Right atrium auricular region (tissue), 2 donors: ENCODE measurements around a stretch of chr7.

DNA sequence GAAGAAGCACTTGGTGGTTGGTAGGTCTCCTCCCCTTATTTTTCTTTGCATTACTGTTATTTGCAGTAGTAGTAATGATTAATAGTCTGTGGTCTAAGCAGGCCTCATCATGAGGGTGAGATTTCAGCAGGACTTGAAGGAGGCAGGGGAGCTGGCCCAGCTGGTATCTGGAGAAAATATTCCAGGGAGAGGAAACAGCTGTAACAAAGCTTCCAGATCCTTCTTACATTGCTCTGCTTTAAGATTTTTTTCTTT is 31.0 kb upstream of the RHEB start:
- PRO-cap, result no peak
- RAMPAGE, long total RNA, 2 experiments, result no peak in any of the 2 experiments

- PRO-cap, result bidirectional peak, plus-strand start at chr7:151629020, minus-strand start at chr7:151628927
- RAMPAGE, long total RNA, 2 experiments, result no peak in any of the 2 experiments
Measured at GRCh38 chr7:151628715-151629216, 109.1 kb upstream of the RHEB start.

- PRO-cap, result bidirectional peak, plus-strand start at chr7:151632577, minus-strand start at chr7:151632205
- RAMPAGE, long total RNA, 2 experiments, result start-site peak on the minus strand in 2 of 2 experiments, at chr7:151632093-151632230 at its widest, 841 to 1,846 reads per replicate
Measured at GRCh38 chr7:151632054-151632689, 112.5 kb upstream of the RHEB start.

- PRO-cap, result no peak
- RAMPAGE, long total RNA, 2 experiments, result no peak in any of the 2 experiments
Measured at GRCh38 chr7:151669110-151670119, 149.7 kb upstream of the RHEB start.

DNA sequence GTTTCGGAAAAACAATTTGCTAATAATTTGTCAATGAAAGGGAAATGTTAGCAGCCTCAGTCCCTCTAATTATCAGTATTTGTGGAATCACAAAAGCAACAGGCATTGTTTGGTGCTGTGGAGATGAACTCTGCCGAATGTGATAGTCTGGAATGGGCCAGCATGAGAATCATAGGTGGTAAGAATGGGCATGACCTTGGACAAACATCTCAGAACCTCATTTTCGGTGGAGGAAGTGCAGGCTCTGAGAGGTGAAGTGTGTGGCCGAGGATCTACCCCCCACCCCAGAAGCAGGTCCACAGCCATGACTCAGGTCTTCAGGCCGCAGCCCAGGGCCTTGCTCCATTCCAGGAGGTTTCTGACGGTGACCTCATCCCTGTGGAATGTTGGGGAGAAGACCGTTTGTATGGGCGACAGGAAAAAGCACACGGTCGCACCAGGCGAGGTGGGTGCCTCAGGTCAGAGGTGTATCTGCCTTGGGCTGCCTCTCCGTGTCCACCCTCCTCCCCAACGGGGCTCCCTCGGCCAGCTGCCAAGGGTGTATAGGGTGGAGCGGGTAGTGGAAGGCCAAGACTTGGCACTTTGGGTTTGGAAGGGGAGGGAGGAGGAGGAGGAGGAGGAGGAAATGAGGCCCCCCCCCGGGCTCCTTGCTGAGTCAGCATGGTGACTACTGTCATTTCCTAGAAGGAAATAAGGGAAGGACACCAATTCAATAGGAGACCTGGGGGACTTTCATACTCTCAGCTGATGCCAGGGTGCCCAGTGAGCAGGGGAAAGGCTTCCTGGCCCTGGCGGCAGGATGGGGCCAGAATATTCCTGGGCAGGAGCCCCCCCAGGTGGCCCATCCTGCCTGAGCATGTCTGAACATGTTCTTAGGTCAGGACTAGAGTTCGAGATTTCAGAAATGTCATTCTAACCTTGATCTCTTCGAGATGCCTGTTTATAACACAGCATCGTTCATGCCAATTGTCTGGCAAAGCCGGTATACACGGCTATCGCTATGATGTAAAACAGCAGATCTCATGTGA is 168.0 kb upstream of the RHEB start:
- PRO-cap, result bidirectional peak, plus-strand start at position 405 of the sequence, minus-strand start at position 258 of the sequence; bidirectional peak, plus-strand start at position 707 of the sequence, minus-strand start at position 512 of the sequence
- RAMPAGE, long total RNA, 2 experiments, result no peak in any of the 2 experiments

DNA sequence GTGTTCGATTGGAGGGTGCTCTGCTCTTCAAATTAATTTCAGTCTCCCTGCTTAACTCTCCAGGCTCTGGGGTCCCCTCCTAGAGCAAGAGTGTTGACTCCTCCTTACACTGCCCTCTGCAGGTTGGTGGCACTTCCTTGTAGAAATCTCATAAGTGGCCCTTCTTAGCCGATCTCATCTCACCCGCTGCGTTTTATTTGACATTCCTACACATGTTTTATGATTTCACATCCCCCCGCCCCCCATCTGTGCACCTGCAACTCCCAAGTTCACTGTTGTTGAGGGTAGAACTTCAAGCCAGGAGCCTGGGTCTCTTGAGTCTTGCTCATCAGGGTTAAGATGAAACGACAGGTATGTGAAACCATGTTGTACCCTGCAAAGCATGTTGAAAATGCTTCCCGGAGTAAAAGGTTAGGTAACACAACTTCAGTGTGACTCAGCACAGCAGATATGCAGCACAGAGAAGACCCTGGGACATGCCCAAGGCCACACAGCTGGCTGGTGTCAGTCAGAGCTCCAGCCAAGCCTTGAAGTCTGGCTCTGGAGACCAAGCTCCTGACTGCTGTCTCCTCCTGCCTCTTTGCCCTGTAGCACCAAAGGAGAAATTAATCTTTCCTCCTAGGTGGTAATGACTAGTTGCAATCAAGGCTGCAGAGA is 171.1 kb downstream of the PRKAG2 start:
- PRO-cap, result no peak
- RAMPAGE, long total RNA, 2 experiments, result no peak in any of the 2 experiments

DNA sequence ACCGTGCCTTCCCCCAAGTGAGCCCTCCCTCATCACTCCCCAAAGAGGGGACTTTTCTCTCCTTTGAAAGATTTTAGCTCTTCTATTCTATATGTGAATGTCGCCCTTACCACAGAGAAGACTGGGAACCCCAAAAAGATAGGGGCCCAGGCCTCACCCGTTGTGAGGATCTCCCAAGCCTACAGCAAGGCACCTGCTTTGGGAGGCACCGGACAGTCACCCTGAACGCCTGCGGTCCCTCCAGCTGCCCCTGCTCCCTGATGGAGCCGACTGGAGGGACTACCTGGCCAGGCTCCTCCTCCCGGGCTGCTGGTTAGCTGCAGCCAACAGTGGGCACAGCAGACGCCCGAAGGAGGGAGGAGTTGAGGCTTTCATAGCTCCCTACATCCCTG is 137.0 kb downstream of the PRKAG2 start:
- PRO-cap, result unidirectional peak, minus-strand start at position 272 of the sequence
- RAMPAGE, long total RNA, 2 experiments, result no peak in any of the 2 experiments

- PRO-cap, result unidirectional peak, plus-strand start at chr7:151745870
- RAMPAGE, long total RNA, 2 experiments, result no peak in any of the 2 experiments
Measured at GRCh38 chr7:151744905-151746194, 131.6 kb downstream of the PRKAG2 start.

DNA sequence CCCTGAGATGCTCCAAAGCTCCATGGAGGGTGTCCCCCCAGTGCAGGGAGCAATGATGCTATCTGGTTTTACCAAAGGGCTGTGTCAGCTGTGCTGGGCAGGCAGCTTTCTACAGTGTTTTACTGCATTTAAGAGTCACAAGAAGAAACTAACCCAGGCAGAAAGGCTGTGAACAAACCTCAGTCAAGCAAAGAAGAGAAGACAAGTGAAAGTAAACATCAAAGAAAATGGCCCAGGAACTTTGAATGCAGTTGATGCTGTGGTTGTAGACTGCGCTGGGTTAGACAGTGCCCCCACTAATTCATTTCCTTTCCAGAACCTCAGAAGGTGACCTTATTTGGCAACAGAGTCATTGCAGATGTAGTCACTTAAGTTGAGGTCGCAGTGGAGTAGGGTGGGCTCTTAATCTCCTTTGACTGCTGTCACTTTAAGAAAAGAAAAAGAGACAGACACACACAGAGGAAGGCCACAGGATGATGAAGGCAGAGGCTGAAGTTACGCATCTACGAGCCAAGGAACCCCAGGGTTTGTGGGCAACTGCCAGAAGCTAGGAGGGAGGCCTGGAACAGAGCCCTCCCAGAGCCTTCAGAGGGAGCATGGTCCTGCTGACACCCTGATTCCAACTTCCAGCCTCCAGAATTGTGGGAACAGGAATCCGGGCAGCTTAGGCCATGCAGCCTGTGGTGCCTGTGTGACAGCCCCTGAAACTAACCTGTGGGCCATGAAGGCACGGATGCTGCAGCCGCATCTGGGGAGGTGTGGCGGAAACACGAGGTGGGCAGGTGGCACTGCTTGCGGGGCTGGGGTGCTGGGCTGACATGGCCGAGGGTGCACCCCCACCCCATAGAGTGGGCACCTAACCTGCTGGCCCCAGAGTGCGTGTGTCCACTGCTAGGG is 107.7 kb downstream of the PRKAG2 start:
- PRO-cap, result no peak
- RAMPAGE, long total RNA, 2 experiments, result no peak in any of the 2 experiments

DNA sequence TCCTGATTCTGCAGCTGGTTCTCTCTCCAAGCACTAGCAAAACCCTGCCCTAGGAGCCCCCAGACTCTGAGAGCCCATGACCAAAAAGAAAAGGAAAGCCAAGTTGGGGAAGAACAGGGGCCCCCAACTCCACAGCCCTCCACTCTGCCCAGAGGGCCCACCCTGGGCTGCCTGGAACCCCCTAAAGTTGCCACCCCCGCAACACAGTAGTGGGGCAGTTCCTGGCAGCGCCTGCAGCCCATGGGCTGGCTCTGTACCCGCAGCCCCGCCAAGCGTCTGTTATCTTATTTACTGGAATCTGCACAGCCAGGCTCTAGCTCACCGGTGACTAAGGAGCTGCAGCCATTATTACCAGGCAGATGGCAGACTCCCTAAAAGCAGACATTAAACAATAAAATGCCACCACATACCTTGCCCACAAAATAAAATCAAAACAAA is 66.5 kb downstream of the PRKAG2 start:
- PRO-cap, result no peak
- RAMPAGE, long total RNA, 2 experiments, result no peak in any of the 2 experiments

GRCh38 chr7:151866633-151867095 is 10.3 kb downstream of the PRKAG2 start:
- PRO-cap, result no peak
- RAMPAGE, long total RNA, 2 experiments, result no peak in any of the 2 experiments

DNA sequence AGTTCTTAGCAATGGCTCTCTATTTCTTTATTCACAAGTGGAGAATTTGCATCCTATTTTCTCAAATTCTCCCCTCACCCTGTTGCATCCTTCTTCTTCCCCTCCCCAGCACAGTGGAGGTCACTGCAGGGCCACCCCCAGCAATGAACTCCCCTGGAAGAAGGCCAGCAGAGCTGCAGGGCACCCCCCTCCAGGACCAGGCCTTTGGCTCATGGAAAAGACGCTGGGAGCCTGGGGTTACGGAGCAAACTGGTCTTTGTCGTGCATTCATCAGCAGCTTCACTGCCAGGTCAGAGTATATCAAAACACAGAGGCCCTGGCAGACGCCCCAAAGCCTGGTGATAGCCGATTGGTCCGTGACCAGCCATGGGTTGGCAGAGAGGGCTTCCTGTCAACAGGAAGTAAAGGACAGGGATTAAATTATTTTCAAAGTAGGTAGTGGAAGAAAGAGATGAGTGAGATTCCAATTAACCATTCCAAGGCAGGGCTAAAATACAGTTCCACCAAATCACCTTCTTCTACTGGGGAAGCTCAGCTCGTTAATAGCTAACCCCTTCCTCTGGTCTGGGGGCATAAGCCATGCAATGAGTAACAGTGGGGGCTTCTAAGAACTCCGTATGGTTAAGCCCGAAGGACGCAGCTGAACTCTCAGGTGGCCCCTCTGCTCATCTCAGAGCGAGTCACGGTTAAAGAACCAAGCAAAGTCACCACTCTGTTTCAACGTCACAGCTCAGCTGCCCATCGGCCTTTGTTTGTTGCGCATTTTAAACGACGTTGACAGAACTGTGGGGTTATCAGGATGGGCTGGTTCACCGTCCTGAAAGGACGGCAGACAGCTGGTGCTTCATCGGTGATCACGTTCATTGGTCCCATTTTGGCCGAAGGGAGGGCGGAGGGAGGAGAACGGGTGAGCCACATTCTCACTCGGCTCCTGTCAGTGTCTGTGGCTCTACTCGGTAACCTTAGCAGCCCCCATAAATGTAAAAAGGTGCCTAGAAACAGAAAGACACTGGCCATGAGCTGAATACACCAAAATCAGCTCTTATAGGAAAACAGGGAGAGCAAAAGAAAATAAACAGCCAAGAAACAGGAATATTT is 8.8 kb downstream of the PRKAG2 start:
- PRO-cap, result bidirectional peak, plus-strand start at position 780 of the sequence, minus-strand start at position 681 of the sequence
- RAMPAGE, long total RNA, 2 experiments, result no peak in any of the 2 experiments

DNA sequence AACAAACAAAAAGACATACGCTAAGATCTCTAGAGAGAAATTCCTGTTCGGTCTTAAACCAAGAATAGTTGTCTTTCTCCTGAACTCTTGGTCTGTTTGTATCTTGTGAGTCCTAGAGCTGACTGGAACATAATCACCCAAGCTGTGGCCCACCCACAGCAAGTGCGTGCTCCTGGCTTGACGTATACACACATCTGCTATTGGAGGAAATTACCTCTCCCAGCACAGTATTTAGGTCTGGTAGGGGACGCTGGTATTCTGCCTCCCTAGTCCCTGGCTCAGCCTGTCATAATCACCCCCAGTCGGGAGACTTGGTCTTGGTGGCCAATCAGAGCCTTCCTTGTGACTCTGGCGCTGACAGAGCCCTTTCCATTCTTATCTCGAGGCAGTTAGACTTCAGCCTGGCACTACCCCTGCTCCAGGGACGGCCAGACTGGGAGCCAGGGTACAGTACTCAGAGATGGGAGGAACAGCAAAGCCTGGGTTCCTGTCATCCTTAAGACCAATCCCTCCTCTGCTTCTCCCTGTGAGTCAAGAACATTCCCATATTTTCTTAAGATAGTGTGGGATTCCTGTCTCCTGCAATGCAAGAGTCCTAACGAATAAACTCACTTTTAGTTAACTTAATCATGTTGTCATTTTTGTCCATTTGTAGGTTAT is 14.3 kb upstream of the PRKAG2 start:
- PRO-cap, result no peak
- RAMPAGE, long total RNA, 2 experiments, result no peak in any of the 2 experiments

DNA sequence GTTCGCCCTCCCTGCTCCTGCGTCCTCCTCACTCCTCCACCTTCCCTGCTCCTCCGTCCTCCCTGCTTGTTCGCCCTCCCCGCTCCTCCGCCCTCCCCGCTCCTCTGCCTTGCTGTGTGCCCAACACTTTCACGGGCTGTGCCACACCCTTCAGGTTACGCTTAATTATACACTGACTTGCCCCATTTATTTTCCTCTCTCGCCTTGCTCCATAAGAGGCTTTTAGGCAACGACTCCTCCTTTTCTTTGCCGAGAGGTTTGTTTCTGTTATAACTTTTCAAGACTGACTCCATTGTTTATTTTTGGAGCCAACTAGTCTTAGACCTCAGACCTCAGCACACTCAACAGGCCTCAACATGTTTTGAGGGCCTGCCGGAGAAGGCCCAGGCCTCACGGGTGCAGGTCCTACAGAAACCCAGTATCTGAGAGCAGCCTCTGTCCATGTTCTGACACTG is 18.2 kb upstream of the PRKAG2 start:
- PRO-cap, result no peak
- RAMPAGE, long total RNA, 2 experiments, result no peak in any of the 2 experiments

DNA sequence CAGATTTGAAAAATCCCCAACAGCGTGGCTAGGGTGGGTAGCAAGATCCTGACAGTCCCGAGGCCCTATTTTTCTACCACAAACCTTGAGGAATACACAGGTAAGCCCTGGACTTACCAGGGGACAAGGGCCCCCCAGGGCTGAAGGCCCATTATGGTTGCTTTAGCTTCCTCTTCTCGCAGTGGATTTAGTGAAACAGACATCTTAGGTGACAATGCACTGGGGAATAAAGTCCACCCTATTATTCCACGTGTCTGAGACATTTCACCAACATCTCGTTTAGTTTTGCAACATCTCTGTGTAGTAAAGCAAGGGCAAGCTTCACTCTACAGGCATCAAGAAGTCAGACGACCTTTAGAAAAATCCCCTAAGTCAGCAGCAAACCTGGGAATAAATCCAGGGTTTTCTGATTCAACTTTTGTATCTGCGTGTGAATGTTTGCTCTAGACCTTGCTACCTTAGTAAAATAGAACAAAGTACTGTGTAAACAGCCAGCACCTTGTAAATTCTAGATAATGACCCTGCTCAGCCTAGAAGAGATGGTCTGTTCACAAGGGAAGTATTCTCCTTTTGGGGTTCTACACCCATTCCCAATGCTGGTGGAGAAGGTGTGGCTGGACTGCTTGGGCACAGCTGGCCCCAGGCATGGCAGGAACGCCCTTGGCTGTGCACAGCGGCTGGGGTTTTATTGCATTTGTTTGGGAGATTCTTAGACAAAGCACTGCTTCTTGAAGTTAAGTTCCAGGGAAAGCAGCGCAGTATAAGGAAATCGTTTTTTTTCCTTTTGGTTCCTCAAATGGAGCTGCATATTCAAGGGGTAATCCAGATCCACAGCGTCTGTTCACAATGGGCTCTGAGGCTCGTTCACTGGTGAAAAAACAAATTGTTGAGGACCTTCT is 38.4 kb upstream of the GALNTL5 start:
- PRO-cap, result no peak
- RAMPAGE, long total RNA, 2 experiments, result no peak in any of the 2 experiments

- PRO-cap, result no peak
- RAMPAGE, long total RNA, 2 experiments, result no peak in any of the 2 experiments
Measured at GRCh38 chr7:151940219-151940418, 16.1 kb upstream of the GALNTL5 start.

- PRO-cap, result no peak
- RAMPAGE, long total RNA, 2 experiments, result no peak in any of the 2 experiments
Measured at GRCh38 chr7:152005832-152006184, 19.7 kb upstream of the GALNT11 start.

GRCh38 chr7:152130753-152131609 is 105.5 kb downstream of the GALNT11 start:
- PRO-cap, result no peak
- RAMPAGE, long total RNA, 2 experiments, result no peak in any of the 2 experiments

DNA sequence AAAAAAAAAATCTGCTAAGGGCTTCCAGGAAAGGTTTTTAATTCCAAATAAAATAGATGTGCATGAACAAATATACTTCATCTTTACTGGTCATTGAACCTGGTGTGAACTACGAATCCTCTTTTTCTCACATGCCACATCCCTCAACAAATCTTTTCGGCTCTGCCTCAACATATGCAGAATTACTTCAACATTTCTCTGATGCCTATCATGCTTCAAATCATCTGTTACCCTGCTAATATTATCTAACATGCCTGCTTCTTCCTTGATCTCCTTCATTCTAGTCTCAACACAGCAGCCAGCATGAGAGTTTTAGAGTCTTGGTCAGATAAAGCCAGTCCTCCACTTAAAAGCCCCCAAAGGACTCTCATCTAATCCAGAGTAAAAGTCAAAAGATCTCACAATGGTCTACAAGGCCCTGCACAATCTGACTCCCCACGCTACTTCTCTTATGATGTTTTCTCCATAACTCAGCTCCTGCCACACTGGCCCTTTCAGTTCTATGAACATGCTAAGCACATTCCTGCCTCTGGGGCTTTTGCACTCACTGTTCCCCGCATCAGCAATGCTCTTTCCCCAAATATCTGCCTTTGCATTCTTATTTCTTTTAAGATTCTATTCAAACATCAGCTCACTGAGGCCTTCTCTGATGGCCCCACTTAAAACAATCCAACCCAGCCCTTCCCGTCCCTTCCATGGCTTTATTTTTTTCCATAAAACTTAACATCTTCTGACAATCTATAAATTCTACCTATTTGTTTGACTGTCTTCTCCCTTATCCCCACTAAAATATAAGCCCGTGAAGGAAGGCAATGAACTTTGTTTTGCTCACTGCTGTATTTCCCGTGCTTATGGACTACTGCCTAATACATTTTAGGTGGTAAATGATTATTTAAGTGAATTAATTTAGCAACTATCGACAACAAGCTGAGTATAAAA is 41.6 kb downstream of the KMT2C start:
- PRO-cap, result no peak
- RAMPAGE, long total RNA, 2 experiments, result no peak in any of the 2 experiments

GRCh38 chr7:152462938-152463519 is 27.2 kb upstream of the KMT2C start:
- PRO-cap, result bidirectional peak, plus-strand start at chr7:152463426, minus-strand start at chr7:152463361
- RAMPAGE, long total RNA, 2 experiments, result no peak in any of the 2 experiments